AG08470 (cell line): ENCODE measurements around the genes IFT46 and C2CD2L.

GRCh38 chr11:118522254-118522841 is 4.9 kb upstream of the TTC36 start:
- RRBS: 56% methylated on average over 1 of the region's 8 CpGs

GRCh38 chr11:118526074-118526965 is 954 bp upstream of the TTC36 start:
- RRBS: no CpG with 5 or more reads among the region's 6 CpGs

- RRBS: no CpG with 5 or more reads among the region's 21 CpGs
Measured at GRCh38 chr11:118565824-118566335, at the start of gene IFT46. TSS of gene IFT46 (minus strand) at chr11:118565931.

DNA sequence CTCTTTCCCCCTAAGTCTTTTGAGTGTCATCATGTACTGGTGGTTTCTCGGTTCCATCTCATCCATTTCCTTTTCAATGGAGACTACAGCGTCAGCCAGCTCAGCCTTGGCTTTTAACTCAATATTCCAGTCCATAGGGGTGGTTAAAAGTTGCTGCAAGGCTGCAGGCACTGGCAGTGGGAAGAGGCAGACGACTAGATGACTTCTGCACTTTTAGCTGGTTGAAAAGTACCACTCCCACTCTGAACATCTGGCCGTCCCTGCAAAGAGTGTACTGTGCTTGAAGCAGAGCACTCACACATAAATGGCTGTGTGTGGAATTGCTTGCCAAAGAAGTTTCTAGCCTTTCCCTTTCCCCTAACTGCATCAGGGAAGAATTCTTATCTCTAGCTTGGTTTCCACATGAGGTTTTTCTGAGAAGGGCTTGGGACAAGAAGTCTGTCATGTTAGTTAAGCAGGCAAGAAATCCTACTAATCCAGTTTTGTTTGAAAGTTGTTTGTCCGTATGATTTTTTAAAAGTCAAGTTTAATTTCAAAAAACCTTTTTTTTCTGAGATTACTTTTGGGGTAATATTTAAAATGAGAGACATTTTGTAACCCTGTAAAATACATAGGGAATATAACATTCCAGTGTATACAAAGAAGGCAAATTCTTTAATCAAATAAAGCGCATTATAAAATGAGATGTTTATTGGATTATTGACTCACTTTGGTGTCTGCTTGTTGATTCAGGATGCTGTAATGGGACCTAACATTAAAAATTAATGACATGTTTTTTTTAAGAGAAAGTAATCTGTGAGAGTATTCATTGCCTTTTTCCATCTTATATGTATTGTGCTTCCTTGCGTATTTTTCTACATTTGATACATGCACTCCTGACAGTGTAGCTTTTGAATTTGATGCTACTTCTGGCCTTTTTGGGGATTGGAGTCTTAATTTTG is 4.9 kb upstream of the PHLDB1 start:
- RRBS: no CpG with 5 or more reads among the region's 7 CpGs

GRCh38 chr11:118609782-118610643 is 2.6 kb downstream of the PHLDB1 start:
- RRBS: 35% methylated on average over 12 of the region's 64 CpGs

DNA sequence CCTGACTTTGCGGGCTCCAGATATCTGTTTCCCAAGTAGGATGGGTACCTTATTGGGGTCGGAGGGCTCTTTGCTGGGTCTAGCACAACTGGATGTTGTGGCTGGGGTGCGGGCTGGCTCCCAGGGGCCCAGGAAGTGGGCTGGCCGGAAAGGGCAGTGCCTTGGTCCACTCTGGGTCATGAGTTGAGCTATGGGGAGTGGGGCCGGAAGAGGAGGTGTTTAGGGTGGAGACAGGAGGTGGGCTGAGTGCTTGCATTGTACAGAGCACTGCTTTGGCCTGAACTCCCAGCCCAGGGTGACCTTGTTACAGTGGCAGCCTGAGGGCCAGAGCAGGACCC is 13.1 kb downstream of the PHLDB1 start:
- RRBS: 44% methylated on average over 2 of the region's 5 CpGs

GRCh38 chr11:118620882-118621818 is 13.7 kb downstream of the PHLDB1 start:
- RRBS: 2% methylated on average over 17 of the region's 40 CpGs

DNA sequence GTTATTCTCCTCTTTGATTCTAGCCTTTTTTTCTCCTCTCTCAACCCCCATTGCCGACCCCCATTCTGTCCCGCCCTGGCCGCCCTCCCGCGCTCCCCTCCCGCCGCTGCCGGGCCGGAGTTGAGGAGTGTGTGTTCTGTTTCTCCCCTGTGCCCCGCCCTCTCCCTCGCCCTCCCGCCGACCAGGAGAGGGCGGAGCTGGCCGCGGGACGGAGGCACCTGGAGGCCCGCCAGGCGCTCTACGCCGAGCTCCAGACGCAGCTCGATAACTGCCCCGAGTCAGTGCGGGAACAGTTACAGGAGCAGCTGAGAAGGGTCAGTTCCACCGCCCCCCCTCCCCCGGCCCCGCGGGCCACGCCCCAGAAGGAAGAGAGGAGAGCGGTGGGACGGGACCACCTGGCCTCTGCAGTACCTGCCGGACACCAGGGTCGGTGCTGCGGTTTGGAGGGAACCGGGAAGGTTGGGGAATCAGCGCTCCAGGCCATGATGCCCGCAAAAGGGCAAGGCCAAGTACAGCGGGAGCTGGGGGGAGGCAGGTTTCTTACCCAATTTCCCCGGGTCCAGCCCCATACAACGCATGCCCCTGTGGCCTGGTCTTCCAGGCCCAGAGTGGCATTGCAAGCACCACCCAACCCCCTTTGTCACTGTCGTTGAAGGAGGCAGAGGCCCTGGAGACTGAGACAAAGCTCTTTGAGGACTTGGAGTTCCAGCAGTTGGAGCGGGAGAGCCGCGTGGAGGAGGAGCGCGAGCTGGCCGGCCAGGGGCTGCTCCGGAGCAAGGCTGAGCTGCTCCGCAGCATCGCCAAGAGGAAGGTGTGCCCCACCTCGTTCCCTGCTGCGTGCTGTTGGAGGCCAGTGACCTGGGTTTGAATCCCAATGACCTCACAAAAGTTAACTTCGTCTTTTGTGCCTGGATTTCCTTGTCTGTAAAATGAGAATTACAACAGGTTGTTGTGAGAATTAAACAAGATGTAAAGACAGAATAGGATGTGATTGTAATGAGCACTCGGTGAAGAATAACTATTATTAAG is 27.6 kb downstream of the PHLDB1 start:
- RRBS: 41% methylated on average over 9 of the region's 55 CpGs

GRCh38 chr11:118643459-118644218 is 35.8 kb downstream of the TREH start:
- RRBS: no CpG with 5 or more reads among the region's 16 CpGs

DNA sequence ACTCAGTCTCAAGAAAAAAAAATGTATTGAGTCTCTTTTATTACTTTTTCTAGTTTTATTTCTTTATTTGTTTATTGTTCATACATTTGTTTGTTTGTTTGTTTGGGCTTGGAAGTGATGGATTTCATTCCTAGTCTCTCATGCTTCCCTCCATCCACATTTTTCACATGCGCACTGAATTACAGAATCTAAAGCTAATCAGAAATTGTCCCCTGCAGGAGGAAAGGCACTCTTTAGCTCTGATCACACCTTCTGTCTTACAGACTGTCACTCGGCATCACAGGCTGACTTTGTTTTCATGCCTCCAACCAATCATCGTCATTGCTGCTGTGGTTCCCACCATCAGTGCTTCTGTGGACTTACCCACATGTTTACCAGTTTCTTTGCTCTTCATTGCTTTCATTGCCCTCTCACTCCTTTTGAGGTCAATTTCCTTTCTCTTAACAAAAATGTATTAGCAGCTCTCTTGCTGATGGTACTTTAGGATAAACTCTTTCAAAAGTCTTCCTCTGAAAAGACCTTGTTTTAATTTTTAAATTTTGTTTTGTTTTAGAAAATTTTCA is 20.0 kb upstream of the TREH start:
- RRBS: no CpG with 5 or more reads among the region's 3 CpGs

DNA sequence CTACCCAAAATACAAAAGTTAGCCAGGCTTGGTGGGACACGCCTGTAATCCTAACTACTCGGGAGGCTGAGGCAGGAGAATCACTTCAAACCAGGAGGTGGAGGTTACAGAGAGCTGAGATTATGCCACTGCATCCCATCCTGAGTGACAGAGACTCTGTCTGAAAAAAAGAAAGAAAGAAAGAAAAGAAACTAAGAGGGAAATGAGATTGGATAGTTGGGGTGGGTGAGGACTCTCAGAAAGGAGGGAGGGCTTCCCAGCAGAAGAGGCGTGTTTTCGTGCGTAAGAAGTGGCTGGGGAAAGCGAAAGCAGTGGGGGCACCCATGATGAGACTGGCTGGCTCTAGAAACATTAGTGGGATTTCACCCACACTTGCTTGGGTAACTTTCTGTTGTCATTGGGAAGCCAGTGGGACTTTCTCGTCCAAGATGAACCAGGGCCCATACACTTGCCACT is 42.4 kb upstream of the CXCR5 start:
- RRBS: no CpG with 5 or more reads among the region's 7 CpGs

- RRBS: no CpG with 5 or more reads among the region's 25 CpGs
Measured at GRCh38 chr11:118872249-118873063, 11.2 kb upstream of the CXCR5 start.

- RRBS: no CpG with 5 or more reads among the region's 2 CpGs
Measured at GRCh38 chr11:118906234-118906667, 19.5 kb downstream of the BCL9L start.

DNA sequence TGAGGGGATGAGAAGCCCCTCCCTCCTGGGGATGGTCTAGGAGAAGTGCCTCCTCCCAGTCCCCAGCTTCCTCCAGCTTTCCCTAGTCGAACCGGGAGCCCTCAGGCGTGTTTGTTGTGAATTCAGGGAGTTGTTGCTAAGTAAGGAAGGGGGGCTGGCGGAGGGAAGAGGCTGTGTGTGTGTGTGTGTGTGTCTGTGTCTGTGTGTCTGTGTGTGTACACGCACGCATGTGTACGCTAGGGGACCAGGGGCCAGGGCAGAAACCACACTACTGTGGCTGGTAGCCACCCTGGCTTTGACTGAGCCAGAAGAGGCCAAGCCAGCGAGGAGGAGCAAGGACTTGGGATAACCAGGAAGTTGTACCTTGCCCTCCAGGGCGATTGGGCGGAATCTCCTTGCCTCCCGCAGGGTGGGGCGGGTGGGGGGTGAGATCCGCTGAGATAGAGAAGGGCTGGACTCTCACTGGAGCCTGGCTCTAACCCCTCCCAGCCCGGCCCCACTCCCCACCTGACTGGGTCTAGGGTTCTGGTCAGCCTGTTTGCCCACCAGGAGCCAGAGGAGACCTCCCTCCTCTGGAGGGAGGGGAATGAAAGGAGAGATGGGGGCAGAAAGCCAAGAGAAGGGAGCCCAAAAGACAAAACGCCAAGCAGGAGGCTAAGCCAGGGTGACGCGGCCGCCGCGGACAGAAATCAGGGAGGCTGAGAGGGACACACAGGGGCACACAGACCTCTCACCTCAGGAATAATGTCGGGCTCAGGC is 7.5 kb downstream of the BCL9L start:
- RRBS: no CpG with 5 or more reads among the region's 21 CpGs

DNA sequence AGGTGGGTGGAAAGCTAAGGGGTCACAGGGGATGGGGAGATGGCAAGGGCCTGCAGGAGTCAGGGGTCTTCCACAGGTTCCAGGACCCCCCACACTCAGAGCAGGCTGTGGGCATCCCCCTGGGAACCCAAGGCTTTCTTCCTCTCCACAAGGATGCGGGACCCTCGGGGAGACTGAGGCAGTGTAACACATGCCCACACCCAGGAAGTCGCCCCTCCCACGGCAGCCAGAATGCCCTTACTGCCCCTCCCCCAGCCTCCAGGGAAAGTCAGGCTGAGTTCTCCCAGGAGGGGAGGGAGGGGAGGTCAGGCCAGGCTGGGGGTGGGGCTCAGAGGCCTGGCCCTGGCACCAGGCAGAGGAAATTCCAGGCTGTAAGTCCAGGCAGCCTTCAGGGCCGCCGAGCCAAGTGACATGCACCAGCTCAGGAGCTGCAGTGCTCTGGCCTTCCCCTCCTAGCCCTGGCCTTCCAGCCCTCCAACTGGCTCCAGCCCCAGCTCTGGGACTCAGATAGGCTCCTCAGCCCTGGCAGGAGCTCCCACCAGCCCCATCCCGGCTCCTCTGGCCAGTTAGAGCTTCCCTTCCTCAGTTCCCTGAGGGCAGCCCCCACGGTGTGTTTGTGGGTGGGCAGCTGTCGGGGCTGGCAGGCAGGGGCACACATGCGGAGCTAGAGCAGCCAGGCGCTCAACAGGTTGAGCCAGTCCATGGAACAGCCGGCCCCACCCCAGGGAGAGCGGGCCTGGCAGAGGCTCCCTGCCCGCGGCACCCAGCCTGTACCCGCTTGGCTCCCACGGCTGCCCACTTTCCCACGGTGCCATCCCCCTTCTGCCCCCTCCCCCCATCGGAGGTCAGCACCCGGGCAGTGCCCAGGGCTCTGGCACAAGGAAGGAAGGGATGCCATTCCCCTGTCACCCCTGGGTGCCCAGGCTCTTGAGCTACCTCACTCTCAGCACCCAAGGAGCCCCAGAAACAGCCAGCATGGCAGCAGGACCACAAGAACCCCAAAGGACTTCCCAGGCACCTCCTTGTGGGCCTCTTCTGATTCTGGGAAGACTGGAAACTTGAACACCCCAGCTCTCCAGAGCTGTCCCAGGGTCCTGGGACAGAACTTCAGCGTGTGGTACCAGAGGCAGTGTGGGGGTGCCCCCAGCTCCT is 3.5 kb downstream of the BCL9L start:
- RRBS: no CpG with 5 or more reads among the region's 21 CpGs

DNA sequence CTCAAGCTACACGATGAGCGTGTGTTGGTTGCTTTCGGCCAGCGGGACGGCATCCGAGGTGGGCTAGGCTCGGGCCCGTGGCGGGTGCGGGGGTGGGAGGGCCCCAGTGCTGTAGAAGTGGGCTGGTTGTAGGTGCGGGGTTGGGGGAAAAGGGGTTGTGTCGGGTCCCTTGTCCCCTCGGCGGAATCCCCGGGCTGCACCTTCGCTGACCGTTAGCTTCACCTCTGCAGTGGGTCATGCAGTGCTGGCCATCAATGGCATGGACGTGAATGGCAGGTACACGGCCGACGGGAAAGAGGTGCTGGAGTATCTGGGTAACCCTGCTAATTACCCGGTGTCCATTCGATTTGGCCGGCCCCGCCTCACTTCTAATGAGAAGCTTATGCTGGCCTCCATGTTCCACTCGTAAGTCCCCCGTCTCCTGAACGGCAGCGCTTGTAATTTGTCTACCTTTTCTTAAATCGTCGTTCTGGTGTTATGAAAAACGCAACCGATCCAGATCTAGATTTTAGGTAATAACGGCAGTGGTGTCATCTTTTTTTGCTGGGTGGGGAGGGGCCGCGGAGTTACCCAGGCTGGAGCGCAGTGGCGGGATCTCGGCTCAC is 449 bp downstream of the TRAPPC4 start:
- RRBS: no CpG with 5 or more reads among the region's 39 CpGs

- RRBS: no CpG with 5 or more reads among the region's 4 CpGs
Measured at GRCh38 chr11:119069052-119069707, 1.6 kb downstream of the VPS11 start.

DNA sequence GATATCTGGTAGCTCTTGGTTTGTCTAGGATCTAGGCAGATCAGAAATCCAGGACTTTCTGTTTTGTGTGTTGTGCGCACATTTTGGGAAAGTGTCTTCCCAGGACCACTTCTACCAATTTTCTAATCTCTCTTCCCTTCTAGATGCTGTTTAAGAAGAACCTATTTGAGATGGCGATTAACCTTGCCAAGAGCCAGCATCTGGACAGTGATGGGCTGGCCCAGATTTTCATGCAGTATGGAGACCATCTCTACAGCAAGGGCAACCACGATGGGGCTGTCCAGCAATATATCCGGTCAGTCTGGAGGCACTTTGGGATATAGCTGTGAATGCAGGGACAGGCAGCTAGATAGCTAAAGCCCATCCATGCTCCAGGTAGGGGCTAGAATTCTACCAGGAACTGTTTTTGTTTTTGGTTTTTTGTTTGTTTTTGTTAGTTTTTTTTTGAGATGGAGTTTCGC is 6.1 kb downstream of the VPS11 start:
- RRBS: no CpG with 5 or more reads among the region's 5 CpGs

GRCh38 chr11:119101986-119102866 is 573 bp upstream of the DPAGT1 start:
- RRBS: 3% methylated on average over 7 of the region's 25 CpGs

DNA sequence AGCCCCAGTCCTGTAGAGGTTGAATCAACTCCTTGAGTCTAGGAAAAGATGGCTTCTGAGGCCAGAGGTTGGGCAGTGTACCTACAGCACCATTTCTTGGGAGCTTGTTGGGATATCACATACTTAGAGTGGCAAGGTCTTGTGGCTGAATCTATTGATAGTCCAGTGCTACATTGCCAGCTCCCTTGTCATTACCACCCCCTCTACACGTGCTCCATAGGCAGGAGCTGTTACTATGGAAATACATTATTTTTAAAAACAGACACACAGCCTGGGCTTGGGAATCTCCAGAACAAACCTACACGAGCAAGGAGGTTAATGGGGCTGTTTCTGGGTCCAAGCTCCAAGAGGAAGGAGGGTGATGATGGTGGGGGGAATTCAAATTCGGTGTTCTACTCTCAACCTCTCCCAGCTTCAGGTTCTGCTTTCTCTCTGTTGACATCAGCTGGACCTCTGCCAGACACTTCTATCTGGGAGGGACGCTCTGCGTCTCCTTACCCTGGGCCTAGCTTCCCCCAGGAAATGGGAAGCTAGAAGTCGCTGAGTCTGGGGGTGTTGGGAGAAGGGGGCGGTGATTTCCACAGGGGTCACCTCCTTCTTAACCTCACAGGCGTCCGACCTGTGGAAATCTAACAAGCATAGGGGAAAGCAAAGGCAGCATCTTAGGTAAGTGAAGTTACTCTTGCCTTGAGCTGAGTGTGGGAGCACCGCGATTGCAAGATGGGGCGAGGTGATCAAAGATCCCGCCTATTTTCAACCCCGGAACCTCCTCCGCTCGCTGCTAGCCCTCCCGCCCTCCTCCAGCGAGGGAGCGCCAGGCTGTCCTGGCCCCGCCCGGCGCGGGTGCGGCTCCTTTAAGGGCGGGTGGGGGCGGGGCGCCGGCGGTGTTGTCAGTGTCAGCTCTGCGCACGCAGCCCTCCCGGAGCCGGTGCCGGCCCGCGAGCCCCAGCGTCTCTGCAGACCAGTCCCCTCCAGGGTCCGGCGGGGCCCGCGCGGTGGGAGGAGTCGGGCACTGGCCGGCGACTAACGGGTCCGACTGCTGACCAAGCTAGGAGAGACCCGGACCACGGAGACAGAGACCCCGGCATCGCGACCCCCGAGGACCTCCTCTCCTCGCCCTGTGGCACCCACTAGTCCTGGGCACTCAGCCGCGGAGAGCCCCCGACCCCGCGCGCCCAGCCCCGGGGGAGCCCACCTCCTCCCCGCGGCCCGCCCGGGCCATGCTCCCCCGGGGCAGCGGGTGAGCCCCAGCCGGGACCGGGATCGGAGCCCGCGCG is at the start of gene C2CD2L:
Gene C2CD2L (plus strand): TSS at position 884 of the 1,277 bp plus-strand sequence.
- RRBS: 2% methylated on average over 44 of the region's 73 CpGs